Ascending aorta (tissue), 1 donor: Measurements from ENCODE around the gene CBX8.

GRCh38 chr17:79789390-79789924 is 7.4 kb downstream of the CBX8 start:
- PRO-cap = no peak

GRCh38 chr17:79796432-79797250 is at the start of gene CBX8:
CBX8 (minus strand) TSS chr17:79797077.
- PRO-cap = unidirectional peak, minus-strand start at chr17:79797031

DNA sequence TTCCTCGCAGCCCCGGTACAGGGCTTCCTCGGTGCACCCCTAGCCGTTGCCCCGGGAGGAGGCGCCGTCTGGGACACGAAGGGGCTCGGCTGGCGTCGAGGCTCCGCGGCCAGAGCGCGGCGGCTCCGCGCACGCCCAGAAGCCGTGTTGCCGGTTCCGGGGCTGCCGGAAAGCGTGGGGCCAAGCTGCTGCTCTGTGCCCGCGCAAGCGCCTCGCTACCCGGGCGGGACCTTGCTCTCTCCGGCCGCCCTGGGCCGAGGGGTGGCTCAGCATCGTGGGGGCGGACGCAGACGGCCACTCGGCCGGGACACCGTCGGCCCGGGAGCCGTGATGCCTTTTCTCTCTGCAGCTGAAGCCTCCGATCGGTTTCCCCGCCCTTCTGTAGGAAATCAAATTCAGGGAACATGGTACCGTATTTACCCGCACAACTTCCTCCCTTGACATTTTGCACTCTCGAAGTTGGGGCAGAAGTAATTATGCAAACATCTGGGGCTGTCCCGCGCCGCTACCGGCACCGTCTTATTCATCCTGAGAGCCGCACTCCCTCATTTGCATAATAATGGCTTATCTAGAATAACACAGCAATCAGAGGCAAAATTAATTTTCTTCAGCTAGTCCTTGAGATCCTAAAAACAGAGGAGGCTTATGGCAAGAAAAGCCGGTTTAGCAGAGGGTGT is 7.4 kb upstream of the CBX8 start:
- PRO-cap = no peak

DNA sequence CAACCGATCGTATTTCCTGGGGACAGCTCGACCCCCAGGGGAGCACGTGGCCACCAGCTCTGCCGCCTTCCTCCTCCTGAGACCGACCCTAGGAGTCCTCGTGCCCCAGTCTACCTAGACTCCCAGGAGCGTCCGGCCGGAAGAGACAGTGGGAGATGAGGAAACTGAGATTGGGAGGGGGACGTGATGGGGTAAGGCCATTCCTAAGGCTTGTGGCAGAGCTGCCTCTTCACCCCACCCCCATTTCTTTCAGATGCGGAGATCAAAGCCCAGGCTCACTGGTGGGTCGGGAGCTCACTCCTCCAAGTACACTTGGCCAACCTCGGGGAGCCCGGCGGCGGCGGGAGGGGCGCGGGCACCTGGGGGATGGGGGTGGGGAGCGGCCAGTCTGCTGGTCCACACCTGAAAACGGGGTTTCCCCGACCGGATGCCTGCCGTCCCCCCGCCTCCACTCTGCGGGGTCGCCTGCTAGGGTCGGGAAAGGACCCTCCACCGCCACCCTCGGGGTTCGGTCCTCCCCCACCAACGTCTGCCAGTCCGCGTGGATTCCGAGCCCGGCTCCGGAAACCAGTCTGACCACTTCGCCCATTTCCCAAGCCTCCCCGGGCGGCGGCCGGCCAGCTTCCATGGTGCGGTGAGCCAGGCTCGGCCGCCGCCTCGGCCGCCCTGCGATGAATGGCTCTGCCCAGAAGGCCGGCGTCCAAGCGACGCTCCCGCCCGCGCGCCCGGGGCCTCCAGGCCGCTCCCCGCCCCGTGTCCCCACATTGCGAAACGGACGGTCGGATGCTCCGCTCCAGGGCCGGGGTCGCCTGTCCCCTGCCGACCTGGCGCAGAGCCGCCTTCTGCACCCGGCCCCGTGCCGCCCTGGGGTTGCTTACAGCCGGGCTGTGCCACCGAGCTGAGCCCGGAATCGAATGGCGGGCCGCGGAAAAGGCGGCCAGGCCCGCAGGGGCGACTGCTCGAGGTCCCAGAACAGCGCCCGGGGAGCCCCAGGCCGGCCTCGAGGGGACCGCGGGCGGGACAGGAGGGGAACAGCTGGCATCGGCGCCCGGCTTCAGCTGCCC is 18.0 kb upstream of the CBX8 start:
- PRO-cap = no peak

GRCh38 chr17:79833830-79834370 is 5.3 kb downstream of the CBX4 start:
- PRO-cap = no peak

DNA sequence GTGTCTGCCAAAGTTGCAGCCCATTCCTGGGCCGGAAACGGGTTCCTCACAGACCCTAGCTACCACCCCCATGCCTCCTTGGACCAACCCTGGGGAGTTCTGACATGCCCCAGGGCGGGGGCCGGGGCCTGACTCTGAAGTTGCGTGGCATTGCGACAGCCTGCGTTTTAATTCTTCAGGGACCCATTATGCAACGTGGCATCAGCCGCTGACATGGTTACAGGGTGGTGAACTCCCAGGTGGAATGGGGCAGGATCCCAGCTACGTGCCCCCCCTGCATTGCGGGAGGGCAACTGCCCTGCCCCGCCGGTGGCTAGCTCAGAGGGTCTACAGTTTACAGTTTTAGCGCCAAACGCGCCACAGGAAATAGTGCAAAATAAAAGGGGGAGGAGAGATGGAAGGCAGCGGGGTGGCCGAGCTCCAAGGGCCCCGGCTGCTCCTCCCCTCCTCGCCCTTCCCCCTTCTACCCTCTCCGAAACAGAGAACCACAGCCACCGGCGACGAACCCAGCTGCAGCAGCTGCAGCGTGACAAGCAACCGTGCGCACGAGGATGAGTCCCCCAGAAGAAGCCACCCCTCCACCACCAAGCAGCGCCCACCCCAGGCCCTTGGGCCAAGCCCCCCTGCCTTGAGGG is 2.5 kb downstream of the CBX4 start:
- PRO-cap = no peak

DNA sequence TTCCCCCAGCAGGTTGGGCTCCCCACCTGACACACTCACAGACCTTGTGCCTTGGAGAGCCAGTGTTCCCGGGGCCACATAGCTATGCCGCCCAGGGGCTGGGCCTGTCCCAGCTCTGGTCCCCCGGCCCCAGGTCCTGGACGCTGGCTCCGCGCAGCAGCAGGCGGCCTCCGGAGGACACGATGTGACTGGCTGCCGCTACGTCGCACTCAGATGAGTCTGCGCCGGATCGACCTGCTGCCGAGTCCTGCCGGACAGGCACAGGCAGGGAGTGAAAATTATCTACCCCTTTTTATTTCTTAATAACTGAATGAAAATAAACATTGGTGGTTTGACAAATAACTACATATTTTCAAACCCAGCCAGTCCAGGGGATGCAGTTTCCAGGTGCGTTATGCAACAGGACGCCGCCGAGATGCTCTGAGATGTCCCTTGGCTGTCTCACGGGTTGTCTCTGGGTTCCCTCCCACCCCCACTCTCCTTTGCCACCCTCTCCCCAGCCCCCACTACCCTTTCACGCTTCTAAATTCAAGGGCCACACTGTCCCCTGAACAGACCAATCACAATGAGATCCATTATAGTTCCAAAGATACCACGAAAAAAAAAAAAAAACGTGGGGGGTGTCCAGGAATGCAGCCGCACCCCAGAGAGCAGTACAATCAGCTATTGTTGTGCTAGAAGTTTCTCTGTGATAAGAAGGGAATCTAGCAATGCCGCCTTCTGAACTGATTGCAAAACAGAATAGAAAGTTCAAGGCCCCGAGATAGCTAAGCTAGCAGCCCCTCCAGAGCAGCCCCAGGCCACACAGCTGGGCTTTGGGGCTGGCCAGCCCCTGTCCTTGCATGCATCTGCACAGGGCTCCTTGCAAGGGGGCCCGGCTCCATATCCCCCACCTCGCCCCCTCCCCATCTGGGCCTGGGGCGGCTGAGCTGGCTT is 86.7 kb upstream of the CBX4 start:
- PRO-cap = no peak

GRCh38 chr17:79977882-79978466 is 57.7 kb downstream of the TBC1D16 start:
- PRO-cap = no peak

DNA sequence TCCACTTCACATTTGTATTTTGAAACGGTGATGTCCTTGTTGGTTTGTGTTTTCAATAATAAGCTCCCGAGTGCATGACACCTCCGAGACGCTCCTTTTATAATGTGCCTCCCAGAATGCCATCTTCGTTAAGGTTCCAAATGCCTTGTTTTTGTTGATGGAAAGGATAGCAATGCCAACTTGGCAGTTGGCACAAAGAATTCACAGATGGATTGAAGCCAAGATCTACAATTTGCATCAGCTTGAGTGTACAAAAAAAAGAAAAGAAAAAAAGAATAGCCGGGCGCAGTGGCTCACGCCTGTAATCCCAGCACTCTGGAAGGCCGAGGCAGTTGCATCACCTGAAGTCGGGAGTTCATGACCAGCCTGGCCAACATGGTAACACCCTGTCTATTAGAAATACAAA is 7.7 kb downstream of the TBC1D16 start:
- PRO-cap = no peak

GRCh38 chr17:80030591-80031401 is 4.9 kb downstream of the TBC1D16 start:
- PRO-cap = no peak

- PRO-cap = no peak
Observed at GRCh38 chr17:80069810-80070285, 31.5 kb upstream of the GAA start.

- PRO-cap = no peak
Observed at GRCh38 chr17:80135933-80136422, 10.9 kb downstream of the EIF4A3 start.

DNA sequence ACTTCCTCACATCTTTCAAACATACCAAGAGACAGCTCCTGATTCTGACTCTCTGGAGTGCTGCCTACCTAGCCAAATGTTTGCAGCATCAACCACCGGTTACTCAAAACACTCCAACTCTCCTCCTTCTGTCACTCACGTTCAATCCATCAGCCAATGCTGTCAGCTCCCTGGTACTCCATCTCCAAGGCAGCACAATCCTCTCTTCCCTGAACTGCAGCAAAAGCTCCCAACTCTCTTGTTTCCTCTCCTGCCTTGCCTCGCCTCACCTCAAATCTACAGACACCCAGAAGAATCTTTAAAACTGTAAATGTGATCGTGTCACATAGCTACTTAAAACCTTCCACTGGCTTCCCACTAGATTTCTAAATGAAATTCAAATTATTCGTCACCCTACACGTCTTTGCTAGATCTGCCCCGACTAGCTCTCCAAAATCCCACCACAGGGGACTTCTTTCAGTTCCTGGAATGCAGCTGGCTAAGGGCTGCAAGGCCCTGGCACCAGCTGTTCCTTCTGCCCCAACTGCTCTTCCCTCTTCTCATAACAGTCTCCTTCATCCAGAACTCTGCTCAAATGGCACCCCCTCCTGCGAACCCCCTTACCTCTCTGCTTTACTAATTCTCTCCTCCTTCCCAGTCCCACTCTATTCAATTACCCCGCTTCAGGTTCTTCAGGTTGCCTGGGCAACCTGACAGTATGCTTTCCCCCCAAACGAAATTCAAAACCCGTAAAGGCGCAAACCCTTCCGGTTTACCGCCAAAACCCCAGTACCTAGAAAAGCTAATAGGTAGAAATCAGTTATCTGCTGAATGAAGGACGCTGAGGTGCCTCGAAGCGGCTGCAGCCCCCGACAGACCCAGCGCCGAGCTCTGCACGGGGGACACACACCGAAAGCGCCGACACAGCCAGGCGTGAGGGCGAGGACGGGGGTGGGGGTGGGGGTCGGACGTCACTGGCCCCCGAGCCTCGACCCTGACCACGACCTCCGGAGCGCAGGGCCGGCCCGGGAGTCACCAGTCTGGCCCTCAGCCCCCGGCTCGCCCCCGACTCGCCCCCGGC is 892 bp downstream of the EIF4A3 start:
- PRO-cap = no peak

DNA sequence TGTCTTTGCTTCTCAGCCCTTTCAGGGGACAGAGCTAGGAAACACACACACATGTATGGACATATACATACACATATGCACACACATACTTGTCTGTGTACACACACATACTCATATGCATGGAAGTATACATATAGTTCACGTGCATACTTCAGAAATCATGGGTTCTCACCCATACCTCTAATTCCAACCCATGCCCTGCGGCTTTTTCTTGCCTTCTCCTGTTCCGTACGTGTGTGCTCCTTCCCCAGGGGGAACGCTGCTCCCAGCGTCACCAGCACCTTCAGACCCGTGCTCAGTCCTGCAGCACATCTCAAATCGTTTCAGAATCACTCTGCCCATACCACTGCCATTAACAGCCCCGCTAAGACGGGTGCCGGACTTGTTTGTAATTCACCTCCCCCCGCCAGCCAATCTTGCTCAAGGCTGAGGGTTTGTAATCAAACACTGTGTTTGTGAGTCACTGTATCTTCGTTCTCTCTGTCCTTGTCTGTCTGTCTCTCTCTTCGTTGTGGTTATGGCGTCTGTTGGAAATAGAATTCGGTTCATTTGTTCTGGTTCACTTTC is 17.2 kb downstream of the CARD14 start:
- PRO-cap = no peak

- PRO-cap = no peak
Observed at GRCh38 chr17:80210324-80211648, 9.3 kb downstream of the SGSH start.

DNA sequence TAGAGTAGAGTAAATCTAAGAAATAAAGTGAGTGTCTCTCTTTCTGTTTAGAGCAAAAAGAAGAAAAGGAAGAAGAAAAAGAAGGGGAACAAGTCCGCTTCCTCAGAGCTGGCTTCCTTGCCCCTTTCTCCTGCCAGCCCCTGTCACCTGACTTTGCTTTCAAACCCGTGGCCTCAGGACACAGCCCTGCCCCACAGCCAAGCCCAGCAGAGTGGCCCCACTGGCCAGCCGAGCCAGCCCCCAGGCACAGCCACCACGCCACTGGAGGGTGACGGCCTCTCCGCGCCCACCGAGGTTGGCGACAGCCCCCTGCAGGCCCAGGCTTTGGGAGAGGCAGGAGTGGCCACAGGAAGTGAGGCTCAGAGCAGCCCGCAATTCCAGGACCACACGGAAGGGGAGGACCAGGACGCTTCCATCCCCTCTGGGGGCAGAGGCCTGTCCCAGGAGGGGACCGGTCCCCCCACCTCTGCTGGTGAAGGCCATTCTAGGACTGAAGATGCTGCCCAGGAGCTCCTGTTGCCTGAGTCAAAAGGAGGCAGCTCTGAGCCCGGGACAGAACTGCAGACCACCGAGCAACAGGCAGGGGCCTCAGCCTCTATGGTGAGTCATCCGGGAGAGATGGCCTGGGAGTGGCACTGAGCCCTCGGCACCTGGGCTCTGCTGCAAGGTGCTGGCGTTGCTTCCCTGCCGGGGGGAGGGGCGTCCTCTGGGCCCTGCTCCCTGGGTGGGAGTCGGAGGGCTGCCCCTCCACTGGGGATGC is 27.3 kb downstream of the RNF213 start:
- PRO-cap = no peak

- PRO-cap = no peak
Observed at GRCh38 chr17:80385932-80386651, 28.9 kb upstream of the ENDOV start.

DNA sequence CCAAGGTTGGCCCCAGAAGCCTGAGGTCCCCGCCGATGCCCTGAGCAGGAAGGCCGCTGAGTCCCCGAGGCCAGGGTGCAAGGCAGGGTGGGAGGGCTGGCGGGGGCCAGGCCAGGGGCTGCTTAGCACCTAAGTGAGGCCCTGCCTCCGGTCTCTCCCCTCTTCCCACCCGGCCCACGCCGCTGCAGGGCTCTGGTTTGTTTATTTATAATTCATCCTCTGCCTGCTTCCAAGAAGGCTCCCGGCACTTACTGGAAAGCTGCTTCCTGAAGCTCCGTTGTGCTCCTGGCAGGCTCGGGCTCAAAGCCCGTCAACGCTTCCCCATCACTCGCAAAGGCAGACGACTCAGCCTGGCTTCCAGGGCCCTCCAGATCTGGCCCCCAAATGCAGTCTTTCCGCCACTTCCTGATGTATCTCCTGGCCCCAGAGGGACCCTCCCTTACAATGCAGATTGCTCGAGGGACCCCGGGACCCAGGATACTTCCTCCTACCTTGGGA is 26.1 kb downstream of the NPTX1 start:
- PRO-cap = no peak

GRCh38 chr17:80859096-80859706 is 132.4 kb upstream of the CHMP6 start:
- PRO-cap = no peak

DNA sequence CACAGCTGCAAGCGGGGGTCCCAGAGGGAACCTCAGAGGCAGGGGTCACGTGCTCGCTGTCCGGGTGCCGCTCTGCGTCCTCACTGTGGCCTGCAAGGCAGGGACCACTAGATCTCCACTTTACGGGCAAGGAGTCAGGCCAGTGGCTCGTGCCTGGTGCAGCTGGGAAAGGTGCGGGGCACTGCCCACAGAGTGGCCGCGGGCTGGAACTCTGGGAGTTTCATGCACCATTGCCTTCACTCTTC is 107.5 kb upstream of the CHMP6 start:
- PRO-cap = no peak